ENCODE measurements around a stretch of chr22.

DNA sequence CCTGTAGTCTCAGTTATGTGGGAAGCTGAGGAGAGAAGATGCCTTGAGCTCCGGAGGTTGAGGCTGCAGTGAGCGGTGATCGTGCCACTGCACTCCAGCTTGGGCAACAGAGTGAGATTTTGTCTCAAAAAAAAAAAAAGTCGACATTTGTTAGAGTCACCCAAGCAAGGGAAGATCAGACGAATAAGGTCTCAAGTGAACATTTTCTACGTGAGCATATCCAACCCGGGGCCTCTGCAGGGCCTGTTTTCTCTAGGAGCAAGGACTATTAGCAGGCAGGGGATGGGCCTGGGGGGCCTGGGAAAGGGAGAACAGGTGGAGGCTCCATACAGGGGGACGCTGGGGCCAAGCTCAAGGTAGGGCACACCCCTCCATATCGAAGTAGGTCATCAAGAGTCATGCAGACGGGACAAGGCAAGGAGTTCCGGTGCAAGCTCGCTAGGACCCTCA is 9.0 kb upstream of the APOBEC3B start:
- RRBS, 2 experiments: no CpG with 5 or more reads among the region's 12 CpGs

- RRBS, 2 experiments: no CpG with 5 or more reads among the region's 7 CpGs
Observed at GRCh38 chr22:39003143-39003610, 10.9 kb upstream of the APOBEC3C start.

DNA sequence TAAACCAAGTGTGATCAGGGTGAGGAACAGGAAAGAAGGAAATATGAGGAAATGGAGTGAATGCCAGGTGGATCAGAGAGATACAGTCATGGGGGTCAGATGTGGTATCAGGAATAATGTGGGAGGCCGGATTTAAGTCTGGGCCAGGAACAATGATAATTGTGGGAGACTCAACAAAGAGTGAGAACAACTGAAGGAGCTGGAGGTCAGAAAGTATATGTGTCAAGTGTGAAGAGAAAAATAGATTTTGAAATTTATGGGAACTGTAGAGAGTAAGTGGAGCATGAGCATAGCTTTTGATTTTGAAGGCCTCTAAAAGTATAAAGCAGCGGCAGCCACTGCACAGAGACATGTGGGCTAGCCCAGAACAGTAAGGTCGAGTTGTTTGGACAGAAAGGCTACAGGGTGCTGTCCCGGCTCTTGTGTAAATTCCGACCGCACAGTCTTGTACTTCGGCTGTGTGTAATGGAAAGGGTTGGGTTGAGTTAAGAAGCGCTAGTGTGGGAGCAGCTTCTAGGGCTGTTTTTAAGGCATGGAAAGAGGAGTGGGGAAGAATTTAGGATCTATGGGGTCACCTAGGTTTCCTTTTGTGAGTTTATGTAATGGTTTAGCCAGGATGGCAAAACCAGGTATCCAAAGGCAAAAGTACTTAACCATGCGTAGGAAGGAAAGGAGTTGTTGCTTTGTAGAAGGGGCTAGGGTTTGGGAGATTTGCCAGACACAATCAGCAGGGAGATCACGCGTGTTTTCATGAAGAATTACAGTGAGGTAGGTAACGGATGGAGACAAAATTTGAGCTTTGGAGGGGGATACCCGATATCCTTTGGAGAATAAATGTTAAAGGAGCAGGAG is 10.2 kb upstream of the APOBEC3G start:
- RRBS, 2 experiments: no CpG with 5 or more reads among the region's 13 CpGs

DNA sequence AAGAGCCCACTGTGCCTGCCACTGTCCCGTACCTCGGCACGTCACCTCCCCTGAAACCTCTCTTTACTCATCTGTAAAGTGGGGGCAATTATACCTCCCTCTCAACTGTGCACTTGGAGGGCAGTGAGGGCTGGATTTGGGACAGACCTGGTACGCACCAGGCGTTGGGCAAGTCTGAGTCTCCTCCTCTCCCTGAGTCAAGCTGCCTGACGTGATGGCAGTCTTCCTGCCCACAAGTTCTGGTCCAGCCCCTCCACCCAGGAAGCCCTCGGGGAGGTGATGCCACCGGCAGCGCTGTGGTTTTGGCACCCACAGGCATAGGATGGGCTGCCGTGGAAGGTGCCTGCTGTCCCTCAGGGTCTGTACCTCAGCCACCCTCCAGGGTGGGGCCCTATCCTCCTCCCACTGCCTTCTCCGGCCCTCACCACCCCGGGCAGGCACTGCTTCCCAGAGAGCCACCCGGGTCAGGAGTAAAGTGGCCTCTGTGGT is 6.6 kb upstream of the APOBEC3H start:
- RRBS, 2 experiments: no CpG with 5 or more reads among the region's 13 CpGs

GRCh38 chr22:39153320-39153625 is 793 bp upstream of the CBX7 start:
- RRBS, 2 experiments: 66 to 74% methylated on average over 9 of the region's 25 CpGs

DNA sequence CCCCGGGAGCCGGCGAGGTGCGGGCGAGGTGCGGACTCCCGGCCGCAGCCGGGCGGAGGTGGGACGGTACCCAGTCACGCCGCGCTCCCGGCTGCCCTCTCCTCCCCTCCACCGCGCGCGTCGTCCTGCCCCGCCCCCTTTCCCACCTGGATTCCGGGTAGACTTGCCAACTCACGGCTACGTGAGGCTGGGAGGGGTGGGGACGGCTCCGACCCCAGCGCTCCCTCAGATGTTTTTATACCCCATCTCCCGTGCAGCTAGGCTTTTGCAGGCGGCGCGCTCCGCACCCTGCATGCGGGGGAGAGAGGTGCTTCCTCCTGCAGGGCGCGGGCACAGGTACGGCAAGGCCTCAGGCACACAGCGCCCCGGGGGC is 2.0 kb downstream of the PDGFB start:
- RRBS, 2 experiments: under 1 to 1% methylated on average over 15 of the region's 38 CpGs

DNA sequence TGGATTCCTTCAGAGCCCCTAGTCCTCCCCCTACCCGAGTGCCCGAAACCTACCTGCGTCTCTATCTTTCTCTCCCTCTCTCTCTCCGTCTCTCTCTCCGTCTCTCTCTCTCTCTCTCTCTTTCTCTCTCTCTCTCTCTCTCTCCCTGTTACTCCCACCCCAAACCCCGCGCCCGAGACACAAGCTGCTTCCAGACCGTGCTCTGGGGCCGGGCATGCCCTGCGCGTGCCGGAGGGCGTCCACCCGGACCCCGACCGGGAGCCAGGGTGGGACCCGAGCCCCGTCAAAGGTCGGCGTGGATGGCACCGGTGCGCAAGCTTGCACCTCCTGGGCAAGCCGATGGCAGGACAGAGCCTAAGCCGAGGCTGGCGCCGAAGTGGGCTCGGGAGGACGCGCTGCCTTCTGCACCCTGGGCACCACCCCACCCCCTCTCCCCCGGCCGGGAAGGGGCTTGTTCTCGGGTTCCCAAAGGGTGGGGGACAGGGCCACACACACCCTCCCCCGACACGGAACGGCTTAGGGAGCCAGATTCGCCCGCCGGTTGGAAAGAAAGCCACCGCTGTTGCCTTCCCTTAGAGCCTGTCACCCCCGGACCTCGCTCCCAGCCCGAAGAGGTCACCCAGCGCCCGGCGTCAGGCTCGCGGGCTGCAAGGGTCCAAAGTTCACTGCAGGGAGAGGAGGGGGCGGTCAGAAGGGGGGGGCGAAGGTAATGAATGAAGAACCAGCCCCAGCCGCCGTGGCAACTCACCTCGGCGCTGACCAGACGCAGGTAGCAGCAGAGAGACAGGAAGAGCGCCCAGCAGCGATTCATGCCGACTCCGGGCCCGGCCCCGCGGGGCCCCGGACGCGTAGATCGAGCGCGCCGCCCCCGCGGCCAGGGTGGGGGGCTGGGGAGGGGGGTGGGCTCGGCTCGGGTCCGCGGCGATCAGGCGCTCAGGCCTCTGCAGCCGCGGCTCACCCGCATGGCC is 1.3 kb downstream of the PDGFB start:
- RRBS, 2 experiments: 7 to 29% methylated on average over 17 to 18 of the region's 80 CpGs

DNA sequence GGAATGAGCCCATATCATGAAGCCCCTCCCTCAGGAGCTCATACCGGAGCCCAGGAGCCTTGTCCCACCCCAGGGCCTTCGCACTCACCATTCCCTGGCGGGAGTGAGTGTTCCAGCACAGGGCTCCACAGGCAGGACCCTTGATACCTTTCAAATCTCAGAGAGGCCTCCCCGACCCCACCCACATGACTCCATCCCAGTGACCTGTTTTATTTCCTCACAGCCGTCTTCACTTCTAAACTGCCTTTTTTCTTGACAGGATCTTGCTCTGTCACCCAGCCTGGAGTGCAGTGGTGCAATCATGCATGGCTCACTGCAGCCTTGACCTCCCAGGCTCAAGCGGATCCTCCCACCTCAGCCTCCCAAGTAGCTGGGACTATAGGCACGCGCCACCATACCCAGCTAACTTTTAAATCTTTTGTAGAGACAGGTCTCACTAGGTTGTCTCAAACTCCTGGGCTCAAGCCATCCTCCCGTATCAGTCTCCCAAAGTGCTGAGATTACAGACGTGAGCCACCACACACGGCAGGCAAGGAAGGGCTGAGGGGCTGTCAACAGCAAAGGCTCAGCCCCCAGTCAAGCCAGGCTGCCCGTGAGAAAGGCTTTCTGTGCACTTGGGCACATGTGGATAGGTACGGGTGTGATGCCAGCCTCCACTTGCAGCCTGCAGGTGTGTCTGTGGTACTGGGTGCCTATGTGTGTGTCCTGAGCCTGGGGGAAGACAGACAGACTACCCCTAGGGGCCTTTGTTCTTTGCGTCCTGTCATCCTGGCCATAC is 9.4 kb downstream of the RPL3 start:
- RRBS, 2 experiments: no CpG with 5 or more reads among the region's 14 CpGs

DNA sequence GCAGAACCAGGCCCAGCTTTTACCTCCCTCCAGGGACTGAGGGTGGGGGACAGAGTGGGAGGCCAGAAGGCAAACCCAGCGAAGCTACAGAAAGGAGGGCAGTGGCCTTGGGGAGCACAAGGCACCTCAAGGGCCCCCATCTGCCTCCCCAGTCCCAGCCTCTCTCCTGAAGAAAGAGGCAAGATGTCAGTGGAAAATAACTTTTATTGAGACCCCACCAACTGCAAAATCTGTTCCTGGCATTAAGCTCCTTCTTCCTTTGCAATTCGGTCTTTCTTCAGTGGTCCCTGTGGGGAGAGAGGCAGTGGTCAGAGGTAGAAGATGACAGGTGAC is 6.8 kb downstream of the RPL3 start:
- RRBS, 2 experiments: no CpG with 5 or more reads among the region's 2 CpGs

- RRBS, 2 experiments: 63% methylated on average over 1 of the region's 20 CpGs; no CpG with 5 or more reads in 1 of the 2 experiments
Observed at GRCh38 chr22:39351341-39352293, 1.8 kb downstream of the SYNGR1 start.

DNA sequence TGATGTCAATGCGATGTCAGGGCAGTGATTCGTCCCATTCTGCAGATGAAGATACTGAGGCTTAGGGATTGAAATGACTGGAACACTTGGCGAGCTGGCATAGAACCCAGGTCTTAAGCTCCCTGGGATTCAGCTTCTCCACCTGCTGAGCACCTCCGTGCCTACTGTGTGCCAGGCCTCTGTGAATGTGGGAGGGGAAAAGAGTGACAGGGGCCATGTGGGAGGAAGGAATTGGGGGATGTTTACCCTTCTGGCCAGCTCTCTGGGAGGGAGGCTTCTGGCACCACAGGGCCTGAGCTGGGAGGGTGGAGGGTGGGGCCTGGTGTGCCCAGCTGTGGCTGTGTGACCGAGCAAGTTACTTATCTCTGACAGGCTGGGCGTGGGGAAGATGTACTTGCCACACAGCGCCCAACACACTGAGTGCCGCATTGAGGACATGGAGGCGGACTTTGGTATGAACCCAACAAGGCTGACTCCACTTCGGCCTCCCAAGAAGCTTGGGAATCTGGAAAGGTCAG is 2.6 kb upstream of the MGAT3 start:
- RRBS, 2 experiments: no CpG with 5 or more reads among the region's 10 CpGs

GRCh38 chr22:39527015-39527479 is 5.5 kb downstream of the RPS19BP1 start:
- RRBS, 2 experiments: no CpG with 5 or more reads among the region's 5 CpGs

- RRBS, 2 experiments: 77% methylated on average over 25 of the region's 43 CpGs
Observed at GRCh38 chr22:39558177-39558976, 12.2 kb upstream of the CACNA1I start.

DNA sequence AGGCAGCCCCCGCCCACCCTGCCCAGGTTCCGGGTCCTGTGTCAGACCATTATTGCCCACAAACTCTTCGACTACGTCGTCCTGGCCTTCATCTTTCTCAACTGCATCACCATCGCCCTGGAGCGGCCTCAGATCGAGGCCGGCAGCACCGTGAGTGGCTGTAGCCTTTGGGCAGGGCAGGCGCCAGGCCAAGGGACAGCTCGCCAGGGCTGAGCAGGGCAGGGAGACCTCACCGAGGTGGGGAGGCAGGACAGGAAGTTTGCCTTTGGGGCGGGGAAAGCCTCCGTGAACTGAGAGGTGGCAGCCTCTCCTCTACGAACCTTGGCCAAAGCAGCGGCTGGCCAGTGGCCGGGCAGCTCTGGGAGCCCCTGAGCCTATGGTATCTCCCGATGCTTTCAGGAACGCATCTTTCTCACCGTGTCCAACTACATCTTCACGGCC is 93.2 kb downstream of the CACNA1I start:
- RRBS, 2 experiments: 33 to 51% methylated on average over 1 to 5 of the region's 22 CpGs

GRCh38 chr22:39921289-39921510 is 20.3 kb downstream of the GRAP2 start:
- RRBS, 2 experiments: no CpG with 5 or more reads among the region's 2 CpGs

GRCh38 chr22:39959568-39960041 is 592 bp upstream of the TMA7B start:
- RRBS, 2 experiments: 66 to 87% methylated on average over 3 to 4 of the region's 9 CpGs

DNA sequence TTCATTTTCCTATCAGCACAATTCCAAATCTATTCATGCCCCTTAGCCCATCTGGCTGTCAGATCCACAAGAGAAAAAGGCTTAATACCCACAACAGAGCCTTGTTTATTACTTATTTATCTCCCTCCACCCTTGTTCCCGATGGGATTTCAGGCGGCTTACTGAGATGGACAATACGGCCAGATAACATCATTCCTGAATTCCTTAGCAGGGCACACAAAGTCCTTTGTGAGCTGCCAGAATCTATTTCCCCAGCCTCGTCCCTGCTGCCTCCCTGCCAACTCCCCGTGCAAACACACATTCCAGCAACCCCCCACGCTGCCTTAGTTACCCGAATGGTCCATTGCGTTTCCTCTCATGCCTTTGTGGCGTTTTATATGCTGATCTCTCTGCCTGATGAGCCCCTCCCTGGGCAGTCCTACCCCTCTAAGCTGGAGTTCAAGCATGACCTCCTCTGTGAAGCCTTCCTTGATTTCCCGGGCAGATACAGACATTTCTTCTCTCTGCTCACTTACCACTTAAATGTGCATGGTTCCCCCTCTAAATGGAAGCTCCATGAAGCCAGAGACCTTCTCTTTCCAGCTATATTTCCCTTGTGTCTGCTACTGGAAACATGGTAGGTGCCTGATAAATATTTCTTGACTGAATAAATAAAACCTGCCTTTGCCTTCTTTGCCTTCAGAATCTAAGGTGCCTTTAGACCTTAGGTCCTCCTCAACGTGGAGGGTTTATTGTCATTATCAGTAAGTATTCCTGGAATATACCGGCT is 8.5 kb downstream of the TMA7B start:
- RRBS, 2 experiments: no CpG with 5 or more reads among the region's 12 CpGs

DNA sequence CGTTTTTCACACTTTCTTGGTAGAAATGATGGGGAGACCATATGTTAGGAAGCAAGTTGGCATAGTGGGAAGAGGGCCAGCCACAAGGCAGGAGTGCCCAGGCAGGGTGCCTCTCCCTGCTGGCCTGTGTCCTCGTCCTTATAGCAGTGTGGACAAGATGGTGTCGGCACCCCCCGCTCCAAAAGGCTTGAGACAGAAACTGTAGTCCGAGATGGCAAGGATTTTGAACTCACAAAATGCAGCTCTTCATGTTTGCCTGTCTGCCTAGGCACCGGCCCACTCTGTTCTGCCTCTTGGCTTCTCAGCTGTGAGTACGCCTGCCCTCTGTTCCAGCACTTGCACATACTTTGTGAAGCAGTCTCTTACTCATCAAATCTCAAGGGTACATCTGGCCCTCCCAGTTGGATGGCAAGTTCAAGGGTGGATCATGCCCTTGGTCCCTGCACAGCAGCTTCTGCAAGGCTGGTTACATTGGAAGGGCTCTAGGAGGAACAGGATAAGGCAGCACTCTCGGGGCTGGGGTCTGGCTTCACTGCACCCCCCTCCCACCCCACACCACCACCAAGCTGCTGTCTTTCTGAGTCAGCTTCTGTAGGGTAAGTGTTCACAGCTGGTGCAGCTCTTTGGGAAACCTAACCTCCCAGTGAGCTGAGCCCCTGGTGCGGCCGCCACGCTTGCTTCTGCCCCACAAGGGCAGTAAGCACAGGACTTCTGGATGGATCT is 37.0 kb downstream of the FAM83F start:
- RRBS, 2 experiments: no CpG with 5 or more reads among the region's 11 CpGs

- RRBS, 2 experiments: no CpG with 5 or more reads among the region's 5 CpGs
Observed at GRCh38 chr22:40083048-40083981, 88.6 kb downstream of the FAM83F start.

- RRBS, 2 experiments: no CpG with 5 or more reads among the region's 4 CpGs
Observed at GRCh38 chr22:40200889-40201088, 23.1 kb downstream of the TNRC6B start.

Measured in LNCaP clone FGC (cell line).